ENCODE measurements around a stretch of chr2.

DNA sequence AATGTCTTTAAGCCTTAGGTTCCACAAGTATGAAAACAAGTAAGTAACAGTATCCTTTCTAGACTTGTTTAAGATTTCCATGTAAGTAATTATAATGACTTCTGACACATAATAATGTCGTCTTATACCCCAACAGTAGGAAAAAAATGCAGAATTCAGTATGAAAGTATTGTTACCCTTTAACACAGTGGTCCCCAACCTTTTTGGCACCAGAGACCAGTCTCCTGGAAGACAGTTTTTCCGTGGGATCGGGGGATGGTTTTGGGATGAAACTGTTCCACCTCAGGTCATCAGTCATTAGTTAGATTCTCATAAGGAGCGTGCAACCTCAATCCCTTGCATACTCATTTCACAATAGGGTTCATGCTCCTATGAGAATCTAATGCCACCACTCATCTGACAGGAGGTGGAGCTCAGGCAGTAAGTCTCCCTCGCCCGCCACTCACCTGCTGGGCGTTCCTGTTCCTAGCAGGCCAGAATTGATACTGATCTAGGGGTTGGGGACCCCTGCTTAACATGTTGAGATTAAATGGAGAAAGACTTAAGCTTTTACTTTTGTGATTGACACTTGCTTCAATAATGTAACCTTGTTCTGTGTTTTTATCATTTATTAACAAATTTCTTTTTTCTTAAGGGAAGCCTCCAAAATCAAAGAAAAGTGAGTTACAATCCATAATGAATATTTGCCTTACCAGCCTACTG, 9.9 kb downstream of the NABP1 start:
- PRO-cap: no peak

DNA sequence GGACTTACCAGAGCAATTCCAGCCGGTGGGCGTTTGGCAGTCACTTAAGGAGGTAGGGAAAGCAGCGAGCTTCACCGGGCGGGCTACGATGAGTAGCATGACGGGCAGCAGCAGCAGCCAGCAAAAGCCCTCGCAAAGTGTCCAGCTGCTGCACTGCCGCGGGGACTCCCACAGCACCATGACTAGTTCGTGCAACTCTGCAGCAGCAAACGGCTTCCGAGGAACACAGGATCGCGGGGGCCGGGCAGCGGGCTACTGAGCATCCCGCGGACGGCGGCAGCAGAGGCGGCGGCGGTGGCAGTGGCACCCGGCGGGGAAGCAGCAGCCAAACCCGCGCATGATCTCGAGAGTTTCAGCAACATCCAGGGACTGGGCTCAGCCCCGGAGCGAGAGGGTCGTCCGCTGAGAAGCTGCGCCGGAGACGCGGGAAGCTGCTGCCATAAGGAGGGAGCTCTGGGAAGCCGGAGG, 354 bp downstream of the TMEFF2 start:
- PRO-cap: no peak

- PRO-cap: no peak
Measured at GRCh38 chr2:195487013-195487450, 170.0 kb upstream of the SLC39A10 start.

DNA sequence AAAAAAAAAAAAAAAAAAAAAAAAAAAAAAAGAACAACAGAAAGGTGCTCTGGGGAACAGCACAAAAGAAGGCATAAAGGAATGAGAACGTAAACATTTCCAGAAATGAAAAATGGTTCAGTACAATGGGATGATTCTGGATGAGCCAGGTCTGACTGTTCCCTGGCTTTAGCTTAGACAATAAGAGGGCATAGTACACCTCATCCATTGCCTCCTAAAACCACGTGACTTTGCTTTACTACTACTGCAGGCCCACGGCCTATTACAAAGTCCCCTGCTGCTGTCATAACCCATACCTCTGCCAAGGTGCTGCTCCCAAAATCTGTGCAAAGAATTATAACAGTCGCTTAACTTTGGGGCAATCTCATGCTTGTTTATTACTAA, 26.9 kb downstream of the STK17B start:
- PRO-cap: no peak

GRCh38 chr2:196199186-196199900, 28.0 kb upstream of the STK17B start:
- PRO-cap: no peak

- PRO-cap: no peak
Measured at GRCh38 chr2:196260574-196261250, 89.3 kb upstream of the STK17B start.

DNA sequence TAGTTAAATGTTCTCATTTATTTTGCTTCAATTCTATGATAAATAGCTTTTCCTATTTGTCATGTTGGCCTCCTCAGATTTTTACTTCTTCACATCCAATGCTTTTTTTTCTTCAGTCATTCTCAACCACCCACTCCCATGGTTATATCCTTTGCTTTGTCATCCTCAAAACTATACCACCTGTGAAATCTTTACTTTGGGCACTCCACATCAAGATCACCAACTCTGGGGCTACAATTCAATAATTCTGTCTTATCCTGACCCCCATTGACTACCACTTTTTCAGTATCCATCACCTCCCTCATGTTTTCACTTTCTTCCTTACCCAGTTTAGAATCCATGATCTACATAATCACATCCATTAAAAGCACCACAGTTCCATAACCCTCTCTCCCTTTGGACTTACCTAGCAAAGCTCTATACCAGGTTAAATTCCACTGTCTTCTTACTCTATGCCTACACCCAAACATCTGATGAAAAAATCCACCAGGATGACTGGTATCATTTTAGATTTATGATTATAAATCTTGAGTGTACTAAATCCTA, 54.5 kb upstream of the PGAP1 start:
- PRO-cap: no peak

- PRO-cap: no peak
Measured at GRCh38 chr2:197005562-197005846, 79.0 kb upstream of the PGAP1 start.

- PRO-cap: no peak
Measured at GRCh38 chr2:197011879-197012251, 85.4 kb upstream of the PGAP1 start.

- PRO-cap: no peak
Measured at GRCh38 chr2:197079975-197080174, 153.4 kb upstream of the PGAP1 start.

DNA sequence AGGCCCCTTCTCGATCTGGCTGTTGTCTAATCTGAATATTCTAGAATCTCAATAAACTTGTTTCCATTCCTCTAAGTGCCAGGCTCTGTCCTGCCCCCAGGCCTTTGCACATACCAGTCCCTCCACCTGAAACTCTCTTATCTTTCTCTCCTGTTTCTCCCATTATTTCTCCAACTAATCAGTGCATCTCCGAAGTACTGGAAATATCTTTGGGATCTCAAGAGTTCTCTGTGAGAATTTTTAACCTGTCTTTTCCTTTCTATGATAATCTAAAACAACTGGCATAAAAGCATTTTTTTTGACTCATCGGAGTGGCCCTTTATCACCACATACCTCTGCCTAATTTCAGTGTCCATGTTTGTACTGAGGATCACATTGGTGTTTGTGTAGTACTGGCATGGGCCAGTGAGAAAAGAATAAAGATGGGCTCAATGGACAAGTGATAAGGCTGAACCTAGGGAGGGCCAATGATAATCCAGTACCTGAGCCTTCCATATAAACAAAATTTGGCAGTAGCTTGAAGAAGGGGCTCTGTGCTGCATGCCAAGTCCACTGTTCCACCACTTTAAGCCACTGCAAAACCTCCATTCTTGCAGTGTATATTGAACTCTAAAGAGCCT, 168.5 kb upstream of the PGAP1 start:
- PRO-cap: no peak

- PRO-cap: no peak
Measured at GRCh38 chr2:197488197-197488495, 11.5 kb downstream of the HSPD1 start.

DNA sequence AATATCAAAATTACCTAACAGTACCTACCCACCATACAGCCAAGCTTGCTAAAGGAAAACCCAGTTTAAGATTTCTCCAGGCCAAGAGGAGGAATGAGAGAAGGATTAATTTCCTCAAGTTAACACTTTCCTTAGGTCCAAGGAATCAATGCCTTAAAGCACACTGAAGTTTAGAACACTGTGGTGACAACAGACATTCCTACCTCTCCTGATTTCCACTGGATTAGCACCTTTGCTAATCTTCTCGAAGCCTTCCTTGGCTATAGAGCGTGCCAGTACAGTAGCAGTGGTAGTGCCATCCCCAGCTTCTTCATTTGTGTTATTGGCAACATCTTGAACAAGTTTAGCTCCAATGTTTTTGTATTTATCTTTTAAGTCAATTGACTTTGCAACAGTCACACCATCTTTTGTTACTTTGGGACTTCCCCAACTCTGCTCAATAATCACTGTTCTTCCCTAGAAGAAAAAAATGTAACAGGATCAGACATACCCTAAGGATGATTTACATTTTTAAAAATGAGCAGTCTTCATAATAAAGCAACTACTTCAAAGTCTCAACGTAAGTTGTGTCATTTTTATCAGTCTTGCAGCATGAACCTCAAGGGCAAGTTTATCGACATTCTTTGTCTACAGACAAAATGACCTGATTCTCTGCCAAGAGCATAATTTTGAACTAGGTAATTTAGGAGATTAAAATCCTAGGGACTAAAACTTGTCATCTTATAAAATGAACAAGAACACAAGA, 2.5 kb downstream of the HSPD1 start:
- PRO-cap: no peak

GRCh38 chr2:197502044-197503125, 2.2 kb downstream of the HSPE1 start:
- PRO-cap: no peak

GRCh38 chr2:197614583-197615024, 60.8 kb downstream of the RFTN2 start:
- PRO-cap: no peak

GRCh38 chr2:197704730-197705102, 453 bp upstream of the MARS2 start:
- PRO-cap: no peak

GRCh38 chr2:197706360-197707150, 1.4 kb downstream of the MARS2 start:
- PRO-cap: no peak

GRCh38 chr2:197891731-197892283, 87.4 kb downstream of the PLCL1 start:
- PRO-cap: no peak

DNA sequence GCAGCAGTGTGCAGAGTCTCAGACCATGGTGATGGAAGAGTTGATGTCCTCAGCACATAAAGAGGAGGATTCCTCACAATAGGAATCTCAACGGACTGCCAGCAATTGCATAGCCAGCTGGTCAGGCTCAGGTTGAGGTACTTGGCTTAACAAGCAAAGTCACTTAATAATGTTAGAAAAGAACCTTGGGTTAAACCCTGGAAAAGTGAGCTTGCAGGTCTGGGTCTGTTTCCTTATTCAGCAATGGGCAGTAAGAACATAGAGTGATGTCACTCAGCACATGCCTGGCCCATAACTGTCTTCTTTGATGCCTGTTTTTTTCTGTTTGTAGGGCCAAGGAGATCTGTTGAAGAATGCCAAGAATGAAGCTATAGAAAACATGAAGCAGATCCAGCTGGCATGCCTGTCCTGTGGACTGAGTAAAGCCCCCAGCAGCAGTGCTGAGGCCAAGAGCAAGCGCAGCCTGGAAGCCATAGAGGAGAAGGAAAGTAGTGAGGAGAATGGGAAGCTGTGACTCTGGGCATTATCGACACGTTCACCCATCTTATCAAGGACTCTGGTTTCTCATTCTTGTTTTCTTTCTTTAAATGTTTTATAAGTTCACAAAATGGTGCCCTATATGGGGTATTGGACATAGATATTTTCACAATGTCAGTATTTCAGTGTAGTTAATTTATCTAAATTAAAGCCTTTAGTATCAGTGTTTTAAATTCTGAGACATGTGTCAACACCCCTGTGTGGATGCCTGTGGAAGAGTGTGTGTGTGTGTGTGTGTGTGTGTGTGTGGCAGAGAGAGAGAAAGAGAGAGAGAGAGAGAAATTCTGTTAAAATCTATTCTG, 342.3 kb downstream of the PLCL1 start:
- PRO-cap: no peak

DNA sequence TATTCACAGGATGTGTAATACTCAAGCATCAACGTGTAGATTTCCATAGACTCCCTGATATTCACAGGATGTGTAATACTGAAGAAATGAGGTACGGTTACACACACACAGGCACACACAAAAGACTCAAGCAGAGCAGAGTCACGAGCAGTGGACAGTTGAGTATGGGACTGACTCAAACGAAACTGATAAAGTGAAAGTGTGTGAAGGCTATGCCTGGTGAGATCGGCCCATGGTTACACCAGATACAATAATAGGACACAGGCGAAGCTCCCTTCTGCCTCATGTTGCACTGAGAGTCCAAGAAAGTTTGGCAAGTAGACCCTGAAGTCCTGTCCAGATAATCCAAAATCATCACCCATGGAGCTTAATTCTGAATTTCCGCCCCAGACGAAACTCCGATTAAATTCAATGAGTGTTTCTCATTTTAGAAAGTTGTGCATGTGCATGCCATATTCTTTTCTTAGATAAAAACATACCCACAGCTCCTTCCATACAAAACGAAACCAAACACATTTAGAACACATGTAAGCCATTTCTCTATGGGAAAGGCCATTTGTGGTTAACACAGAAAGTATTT, 567.6 kb downstream of the PLCL1 start:
- PRO-cap: no peak

Data from progenitor cell of endocrine pancreas (in vitro differentiated cells).